Islet of Langerhans (tissue), 1 donor: Measurements from ENCODE around the genes NIM1K and FST.

DNA sequence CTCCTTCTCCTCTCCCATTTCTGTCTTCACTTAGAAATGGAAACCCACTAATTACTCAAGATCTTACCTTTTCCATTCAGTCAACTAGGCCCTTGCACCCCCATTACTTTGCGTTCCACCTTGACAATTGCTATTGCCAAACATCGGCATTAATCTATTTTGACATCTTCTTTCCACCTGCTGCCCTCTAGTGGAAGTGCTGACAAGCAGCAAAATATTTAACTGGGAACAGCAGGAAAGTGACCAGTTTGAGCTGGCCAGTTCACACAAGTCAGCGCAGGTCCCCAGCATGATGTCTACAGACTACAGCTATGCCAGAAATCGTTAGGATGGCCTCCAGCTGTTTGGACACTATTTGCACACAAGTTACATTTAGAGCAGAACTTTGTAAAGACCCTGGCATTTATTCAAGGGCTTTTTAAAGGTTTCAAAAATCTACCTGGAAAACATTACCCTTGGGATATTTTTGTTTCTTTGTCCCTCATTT, 160.1 kb downstream of the GHR start:
- RRBS = no CpG with 5 or more reads among the region's 4 CpGs

DNA sequence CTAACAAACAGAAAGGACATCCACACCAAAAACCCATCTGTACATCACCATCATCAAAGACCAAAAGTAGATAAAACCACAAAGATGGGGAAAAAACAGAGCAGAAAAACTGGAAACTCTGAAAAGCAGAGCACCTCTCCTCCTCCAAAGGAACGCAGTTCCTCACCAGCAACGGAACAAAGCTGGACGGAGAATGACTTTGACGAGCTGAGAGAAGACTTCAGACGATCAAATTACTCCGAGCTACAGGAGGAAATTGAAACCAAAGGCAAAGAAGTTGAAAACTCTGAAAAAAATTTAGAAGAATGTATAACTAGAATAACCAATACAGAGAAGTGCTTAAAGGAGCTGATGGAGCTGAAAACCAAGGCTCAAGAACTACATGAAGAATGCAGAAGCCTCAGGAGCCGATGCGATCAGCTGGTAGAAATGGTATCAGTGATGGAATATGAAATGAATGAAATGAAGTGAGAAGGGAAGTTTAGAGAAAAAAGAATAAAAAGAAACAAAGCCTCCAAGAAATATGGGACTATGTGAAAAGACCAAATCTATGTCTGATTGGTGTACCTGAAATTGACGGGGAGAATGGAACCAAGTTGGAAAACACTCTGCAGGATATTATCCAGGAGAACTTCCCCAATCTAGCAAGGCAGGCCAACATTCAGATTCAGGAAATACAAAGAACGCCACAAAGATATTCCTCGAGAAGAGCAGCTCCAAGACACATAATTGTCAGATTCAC, 95.9 kb upstream of the CCDC152 start:
- RRBS = no CpG with 5 or more reads among the region's 11 CpGs

GRCh38 chr5:42879162-42879639, 67.5 kb upstream of the SELENOP start:
- RRBS = no CpG with 5 or more reads among the region's 3 CpGs

- RRBS = no CpG with 5 or more reads among the region's 28 CpGs
Measured at GRCh38 chr5:43019223-43019957, 20.7 kb downstream of the ANXA2R start.

DNA sequence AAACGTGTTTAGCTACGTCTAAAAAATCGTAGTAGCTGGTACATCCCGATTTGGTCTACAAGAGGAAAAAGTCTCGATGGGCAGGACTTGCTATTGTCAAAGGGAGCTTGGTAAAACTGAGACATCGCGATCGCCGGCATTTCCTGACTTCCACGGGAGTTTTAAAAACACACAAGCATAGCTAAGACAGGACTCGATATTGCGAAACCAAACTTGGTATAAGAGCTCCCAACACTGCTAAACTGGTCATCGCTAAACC, 1.2 kb upstream of the ANXA2R start:
- RRBS = no CpG with 5 or more reads among the region's 13 CpGs

- RRBS = no CpG with 5 or more reads among the region's 17 CpGs
Measured at GRCh38 chr5:43063779-43064378, 23.8 kb upstream of the ANXA2R start.

- RRBS = 4% methylated on average over 11 of the region's 60 CpGs
Measured at GRCh38 chr5:43191432-43192383, at the start of gene NIM1K. Gene NIM1K, plus strand, starts transcription at chr5:43192225.

DNA sequence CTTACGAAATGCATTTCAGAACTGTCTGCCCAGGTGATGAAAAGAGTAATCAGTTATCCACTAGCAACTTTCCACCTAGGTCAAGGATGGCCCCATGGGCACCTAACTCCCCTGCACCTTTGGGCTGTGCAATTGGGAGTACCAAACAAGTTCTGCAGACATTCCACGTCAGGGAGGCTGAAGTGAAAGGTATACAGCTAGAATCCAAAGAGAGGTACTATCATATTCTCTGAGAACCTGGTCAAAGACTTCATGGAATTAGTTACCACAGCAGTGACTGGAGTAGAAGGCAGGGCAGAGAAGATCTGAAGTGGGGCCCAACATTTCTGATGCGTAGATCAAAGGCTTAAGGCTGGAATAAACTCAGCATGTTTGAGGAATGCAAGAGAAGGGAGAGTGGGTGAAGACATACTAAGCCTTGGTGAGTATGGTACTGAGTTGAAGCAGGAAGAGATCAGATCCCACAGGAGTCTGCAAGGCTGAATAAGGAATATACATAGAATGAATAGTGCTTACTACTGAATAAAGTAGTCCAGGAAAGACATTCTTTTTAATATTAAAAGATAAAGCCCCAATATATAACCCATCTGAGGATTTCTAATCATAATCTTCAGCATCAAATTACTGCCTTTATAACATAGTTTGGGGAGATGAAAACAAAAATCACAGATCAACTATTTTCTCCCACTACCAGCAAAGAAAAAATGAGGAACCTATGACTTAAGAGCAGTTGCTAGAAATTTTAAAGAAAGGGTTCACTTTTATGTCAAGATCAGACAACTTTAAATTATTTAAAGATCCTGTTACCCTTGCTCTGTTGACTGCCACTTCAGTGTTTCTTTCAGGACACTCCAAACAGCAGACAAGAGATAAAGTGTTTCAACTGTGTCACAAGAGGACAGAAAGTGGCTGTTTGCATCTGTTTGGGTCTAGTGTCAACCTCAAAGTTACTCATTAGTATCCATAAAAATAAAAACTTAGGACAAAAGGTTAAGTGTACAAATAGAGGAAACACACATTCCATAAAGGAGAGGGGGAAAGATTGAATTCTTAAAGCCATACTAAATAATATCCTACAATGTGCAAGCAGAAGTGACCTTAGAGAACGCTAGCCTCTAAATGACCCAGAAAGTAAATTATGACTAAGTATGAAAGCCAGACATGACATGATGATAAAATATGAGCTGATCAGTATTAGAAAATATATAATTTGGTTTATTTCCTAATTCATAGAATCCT, 25.2 kb downstream of the HMGCS1 start:
- RRBS = no CpG with 5 or more reads among the region's 4 CpGs

DNA sequence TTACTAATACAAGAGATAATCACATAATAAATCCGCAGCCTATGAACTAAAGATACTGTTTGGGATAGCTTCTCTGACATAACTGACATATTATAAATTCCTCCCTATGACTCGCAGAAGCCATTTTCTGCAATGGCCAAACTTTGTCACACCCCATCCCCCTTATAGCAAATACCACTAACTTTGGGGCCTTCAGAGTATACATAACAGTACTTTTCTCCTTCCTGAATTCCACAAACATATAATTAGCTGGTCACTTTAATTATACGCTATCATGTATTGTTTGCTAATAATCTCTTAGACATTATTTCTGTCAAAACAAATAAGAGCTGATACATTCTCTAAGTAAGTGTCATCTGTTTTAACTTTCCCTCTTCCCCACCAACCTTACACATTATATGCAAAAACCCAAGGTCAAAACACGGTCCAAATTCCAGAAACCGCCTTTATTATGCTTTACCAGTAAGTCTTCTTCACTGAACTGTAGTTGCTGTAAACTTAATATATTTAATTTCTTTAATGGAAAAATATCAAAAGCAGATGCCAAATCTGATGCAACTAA, 994 bp downstream of the TMEM267 start:
- RRBS = no CpG with 5 or more reads among the region's 5 CpGs

GRCh38 chr5:43485326-43485883, 1.7 kb upstream of the TMEM267 start:
- RRBS = no CpG with 5 or more reads among the region's 5 CpGs

DNA sequence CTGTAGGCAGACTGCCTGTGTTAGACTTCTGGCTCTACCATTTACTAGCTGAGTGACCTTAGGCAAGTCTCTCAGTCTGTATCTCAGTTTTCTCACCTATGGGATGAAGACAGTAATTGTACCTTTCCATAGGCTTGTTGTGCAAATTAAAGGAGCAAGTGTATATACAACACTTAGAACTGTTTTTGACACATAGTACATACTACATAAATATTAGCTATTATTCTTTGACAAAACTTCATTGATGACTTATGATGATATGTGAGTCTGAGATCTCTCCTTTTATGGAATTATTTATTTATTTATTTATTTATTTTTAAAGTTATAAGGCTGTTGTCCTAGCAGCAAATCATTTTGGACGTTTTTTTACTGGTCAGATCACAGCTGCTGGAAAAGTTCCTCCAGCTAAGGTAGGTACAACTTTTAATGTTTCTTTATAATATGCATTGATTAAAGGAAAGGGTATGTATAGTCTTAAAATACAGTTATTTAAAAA, 15.8 kb downstream of the NNT start:
- RRBS = no CpG with 5 or more reads among the region's 1 CpG

DNA sequence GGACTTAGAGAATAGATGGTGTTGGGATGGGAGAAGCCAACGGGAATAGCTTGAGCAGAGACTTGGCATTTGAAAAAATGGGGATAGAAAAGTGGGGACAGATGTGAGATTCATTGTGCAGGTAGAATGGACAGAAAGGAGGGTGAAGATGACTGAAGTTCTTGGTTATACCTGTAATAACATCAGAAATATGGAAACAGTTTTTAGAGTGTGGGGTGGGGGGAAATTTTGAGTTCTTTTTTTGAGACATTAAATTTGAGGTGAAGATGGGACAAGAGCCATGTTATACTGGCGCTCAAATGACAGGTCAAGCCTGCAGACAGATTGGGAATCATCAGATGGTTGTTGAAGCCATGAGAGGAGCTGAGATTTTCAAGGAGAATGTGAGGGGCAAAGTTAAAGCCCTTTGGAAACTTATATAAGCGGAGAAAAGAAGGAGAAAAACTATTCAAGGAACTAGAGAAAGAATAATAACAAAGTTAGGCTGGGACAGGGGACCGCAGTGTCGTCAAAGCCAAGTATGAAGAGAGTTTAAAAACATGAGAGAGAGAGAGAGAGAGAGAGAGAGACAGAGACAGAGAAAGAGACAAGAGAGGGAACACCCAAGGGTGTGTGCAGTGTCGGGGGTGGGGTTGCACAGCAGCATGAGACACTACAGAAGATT, 74.0 kb downstream of the NNT start:
- RRBS = no CpG with 5 or more reads among the region's 6 CpGs

DNA sequence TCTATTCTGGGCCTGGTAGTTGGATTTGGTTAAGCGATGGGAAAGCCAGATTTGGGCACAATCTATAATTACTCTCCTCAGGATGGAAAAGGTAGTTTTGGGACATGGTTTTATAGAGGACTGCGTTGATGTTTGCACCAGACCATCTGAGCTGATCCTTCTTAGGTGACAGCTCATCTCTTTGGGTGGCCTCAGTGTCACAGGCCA, 80.8 kb downstream of the NNT start:
- RRBS = no CpG with 5 or more reads among the region's 2 CpGs

DNA sequence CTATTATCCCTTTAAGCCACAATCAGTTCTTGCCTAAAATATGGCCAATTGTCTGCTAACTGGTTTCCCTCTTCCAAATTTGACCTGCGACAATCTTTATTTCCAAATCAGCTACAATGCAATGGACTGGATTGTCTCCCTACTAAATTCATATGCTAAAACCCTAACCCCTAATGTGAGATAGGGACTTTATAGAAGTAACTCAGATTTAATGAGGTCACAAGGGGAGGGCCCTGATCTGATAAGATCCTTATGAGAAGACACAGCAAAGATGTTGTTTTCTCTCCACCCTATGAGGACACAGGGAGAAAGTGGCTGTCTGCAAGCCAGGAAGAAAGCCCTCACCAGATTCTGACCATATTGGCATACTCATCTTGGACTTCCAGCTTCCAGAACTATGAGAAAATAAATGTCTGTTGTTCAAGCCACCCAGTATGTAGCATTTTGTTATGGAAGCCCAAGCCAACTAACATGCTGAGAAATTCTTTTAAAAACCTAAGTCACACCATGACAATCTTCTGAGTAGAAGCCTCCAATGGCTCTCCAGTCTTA, 2.5 kb upstream of the MRPS30 start:
- RRBS = no CpG with 5 or more reads among the region's 1 CpG

DNA sequence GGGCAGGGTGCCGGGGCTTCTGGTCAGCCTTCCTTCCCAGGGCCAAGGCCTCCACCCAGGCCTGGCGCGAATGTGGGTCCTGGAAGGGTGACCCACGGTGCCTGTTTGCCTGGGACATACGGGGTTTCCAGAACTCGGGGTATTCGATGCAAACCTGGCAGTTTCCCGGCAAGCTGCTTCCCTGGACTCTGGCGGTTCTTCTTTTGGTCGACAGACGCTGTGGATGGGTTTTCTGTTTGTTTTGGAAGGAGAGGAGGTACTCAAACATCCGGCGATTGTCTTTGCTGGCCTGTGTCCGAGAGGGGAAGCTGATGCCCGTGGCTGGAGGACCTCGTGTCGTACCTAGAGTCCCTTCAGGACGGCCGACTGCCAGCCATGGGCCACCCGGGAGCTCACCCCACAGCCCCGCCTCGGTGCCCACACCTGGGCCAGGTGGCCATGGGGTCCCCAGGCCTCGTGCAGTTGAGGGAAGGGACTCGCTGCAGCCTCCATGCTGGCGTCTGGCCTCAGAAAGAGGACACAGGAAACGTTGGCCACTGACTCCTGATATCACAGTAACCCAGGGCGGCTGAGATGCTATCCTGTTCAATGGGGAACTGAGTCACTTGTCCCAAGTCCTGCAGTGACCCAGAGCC, 257.0 kb downstream of the PARP8 start:
- RRBS = no CpG with 5 or more reads among the region's 27 CpGs

DNA sequence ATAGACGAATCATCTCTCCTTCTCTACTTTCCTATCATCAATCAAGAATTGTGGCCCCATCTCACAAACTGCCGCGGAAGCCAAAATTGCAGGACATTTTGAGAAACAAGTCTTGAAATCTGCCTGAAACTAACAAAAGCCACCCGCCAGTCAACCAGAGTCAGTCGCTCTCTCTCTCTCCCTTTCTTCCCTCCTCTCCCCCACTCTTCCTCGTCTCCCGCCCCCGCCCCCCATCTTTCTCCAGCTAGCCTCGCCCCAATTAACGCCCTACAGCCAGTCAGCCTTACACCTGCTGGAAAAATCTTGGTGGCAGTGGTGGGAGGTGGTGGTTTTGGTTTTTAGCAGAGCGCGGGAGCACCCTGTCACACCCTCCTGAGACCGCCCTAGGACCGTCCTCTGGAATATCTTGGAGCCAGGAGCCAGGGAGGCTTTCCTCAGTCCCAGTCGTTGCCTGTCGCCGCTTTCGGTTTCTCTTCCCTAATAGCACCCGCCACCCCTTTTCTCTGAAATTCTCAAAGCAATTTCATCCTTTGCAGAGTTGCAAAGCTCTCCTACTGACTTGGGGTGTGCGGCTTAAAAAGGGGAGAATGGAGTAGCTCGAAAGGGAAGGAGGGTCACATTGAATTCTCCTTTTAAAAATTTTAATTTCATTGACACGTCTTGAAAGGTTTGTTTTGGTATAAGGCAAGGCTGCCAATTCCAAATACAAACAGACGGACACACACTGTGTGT, 301.1 kb downstream of the PARP8 start:
- RRBS = no CpG with 5 or more reads among the region's 23 CpGs

DNA sequence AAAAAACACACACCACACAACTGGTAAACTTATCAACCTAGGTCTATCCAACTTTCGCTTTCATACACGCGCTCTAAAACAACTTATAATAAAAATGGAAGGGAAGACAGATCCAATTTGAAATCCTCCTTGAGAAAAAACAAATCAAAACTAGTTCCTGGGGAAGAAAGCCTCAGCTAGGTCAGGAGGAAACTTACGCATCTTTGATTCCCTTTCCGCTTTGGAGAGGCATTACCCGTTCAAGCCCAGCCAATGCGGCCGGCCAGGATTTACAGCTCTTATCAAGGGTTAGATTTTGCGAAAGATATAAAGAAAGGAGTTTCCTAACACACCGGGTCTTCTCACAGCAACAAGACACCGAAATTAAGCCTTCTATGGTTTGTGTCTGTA, 1.6 kb upstream of the ISL1 start:
- RRBS = 13% methylated on average over 2 of the region's 11 CpGs

- RRBS = no CpG with 5 or more reads among the region's 7 CpGs
Measured at GRCh38 chr5:52787306-52787603, 461 bp upstream of the ITGA1 start.

DNA sequence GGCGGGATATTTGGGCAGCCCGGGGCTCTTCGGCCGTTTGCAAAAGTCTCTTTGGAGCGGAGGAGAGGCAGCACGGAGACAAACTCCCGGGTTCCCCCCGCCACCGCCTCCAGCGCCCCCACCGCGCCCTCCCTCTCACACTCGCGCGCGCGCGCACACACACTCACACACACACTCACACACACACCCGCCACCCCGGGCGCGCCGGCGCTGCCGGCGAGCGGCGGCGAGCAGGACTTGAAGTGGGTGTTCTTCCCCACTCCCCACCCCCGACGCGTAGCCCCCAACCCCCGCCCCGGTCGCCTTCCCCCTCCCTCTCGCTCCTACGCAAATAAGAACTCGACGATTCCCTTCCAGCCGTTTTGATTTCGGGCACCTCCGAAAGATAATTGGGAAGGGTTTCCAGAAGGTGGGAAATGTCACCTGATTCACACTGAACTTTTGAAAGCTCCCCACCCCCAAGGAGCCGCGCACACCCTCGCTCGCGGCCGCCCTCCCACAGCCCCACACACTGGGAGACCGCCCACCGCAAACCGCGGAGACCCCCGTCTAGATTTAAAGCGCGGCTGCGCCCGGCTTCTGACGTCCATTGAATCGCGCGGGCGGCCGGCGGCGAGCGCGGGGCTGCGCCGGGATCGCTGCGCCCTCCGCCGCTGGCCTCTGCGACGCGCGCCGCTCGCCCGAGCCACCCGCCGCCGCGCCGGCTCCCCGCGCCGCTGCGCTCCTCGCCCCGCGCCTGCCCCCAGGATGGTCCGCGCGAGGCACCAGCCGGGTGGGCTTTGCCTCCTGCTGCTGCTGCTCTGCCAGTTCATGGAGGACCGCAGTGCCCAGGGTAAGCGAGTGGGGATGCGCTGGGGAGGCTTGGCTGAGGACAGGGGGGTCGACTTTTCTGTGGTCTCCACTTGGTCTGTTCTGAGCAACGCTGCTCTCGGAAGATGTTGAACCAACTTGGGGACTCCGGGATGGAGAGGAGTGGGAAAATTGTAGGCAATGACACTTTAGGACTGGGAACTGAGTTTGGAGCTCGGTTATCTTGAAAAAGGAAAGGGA, at the start of gene FST:
FST (plus strand) TSS at position 585 of the 1,050 bp plus-strand sequence.
- RRBS = 3% methylated on average over 45 of the region's 104 CpGs

GRCh38 chr5:53730868-53731292, 170.4 kb downstream of the NDUFS4 start:
- RRBS = no CpG with 5 or more reads among the region's 1 CpG